ENCODE measurements around a stretch of chr13.

DNA sequence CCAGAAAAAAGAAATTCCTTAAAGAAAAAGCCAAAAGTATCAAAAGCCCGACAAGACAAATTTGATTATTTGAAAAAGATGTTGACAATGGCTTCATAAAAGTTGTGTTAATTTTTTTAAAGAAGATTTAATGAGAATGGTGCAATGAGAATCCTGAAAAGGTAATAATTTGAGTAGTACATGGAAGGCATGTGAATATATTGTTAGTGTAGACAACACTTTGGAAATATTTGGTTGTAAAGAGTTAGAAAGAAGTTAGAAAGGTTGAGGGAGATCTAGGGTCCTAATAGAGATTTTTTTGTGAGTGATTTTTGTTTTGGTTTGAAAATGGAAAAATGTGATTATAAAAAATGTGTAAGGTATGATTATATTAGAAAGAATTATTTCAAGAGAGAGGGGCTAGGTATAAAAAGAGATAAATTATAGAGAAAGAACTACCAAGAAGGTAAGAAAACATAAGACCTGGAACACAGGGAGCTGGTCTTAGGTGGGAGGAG, 643.3 kb upstream of the DAOA start:
- PRO-cap: no peak
- RAMPAGE, long total RNA, 4 experiments: no peak in any of the 4 experiments

- PRO-cap: no peak
- RAMPAGE, long total RNA, 4 experiments: no peak in any of the 4 experiments
These were observed 481.5 kb upstream of the DAOA start for GRCh38 chr13:104984124-104984953.

GRCh38 chr13:105920380-105920898, 454.6 kb downstream of the DAOA start:
- PRO-cap: unidirectional peak, plus-strand start at chr13:105920615
- RAMPAGE, long total RNA, 4 experiments: no peak in any of the 4 experiments

GRCh38 chr13:106096477-106096980, 438.9 kb downstream of the EFNB2 start:
- PRO-cap: bidirectional peak, plus-strand start at chr13:106096860, minus-strand start at chr13:106096702
- RAMPAGE, long total RNA, 4 experiments: start-site peak on the minus strand in 1 of 4 experiments, at chr13:106096702-106096732 at its widest, 10 reads per replicate

GRCh38 chr13:106151842-106152491, 383.5 kb downstream of the EFNB2 start:
- PRO-cap: no peak
- RAMPAGE, long total RNA, 4 experiments: no peak in any of the 4 experiments

- PRO-cap: no peak
- RAMPAGE, long total RNA, 4 experiments: no peak in any of the 4 experiments
These were observed 322.5 kb downstream of the EFNB2 start for GRCh38 chr13:106213026-106213296.

DNA sequence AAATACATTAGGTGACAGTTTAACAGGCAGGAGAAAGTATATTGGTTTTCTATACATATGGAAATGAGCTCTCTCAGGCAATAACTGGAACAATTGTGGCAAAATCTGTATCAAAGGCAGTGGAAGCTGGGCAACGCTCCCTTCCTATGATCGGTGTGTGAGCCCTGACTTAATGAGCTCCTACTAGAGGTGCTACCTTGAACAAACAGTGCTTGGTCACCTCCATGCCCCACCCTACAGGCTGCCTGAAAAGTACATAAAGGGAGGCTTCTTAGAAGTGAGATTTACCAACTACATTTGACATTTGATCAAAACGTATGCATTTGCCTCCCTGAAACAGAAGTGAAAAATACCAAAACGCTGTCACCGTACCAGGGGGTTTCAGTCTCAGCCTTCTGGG, 185.2 kb downstream of the EFNB2 start:
- PRO-cap: unidirectional peak, minus-strand start at position 159 of the sequence
- RAMPAGE, long total RNA, 4 experiments: no peak in any of the 4 experiments

DNA sequence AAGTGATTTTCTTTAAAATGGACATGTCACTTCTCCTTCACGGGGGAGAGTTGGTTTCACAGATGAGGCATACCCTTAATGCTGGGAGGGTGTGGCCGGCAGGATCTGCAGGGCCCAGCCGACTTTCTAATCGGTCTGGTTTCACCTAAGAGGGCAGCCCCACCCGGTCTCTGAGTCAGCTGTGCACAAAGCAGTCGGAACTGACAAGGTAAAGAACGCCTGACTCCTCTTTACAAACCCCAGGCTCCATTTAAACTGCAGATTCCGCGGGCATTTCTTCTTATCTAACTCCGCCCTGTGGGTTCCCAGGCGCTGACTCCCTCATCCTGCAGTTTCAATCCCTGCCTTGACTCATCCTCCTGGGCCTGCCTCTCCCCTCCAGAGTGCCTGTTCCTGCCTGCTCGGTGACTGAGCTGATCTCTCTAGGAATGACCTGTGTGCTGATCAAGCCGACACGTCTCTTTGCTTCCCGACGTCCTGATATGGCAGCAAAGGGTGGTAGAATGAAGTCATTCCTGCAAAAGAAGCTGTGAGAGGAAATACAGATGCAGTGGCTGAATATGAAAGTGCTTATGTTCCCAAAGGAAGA, 63.4 kb downstream of the EFNB2 start:
- PRO-cap: bidirectional peak, plus-strand start at position 425 of the sequence, minus-strand start at position 248 of the sequence
- RAMPAGE, long total RNA, 4 experiments: no peak in any of the 4 experiments

- PRO-cap: no peak
- RAMPAGE, long total RNA, 4 experiments: no peak in any of the 4 experiments
These were observed 52.1 kb upstream of the ARGLU1 start for GRCh38 chr13:106619964-106620455.

DNA sequence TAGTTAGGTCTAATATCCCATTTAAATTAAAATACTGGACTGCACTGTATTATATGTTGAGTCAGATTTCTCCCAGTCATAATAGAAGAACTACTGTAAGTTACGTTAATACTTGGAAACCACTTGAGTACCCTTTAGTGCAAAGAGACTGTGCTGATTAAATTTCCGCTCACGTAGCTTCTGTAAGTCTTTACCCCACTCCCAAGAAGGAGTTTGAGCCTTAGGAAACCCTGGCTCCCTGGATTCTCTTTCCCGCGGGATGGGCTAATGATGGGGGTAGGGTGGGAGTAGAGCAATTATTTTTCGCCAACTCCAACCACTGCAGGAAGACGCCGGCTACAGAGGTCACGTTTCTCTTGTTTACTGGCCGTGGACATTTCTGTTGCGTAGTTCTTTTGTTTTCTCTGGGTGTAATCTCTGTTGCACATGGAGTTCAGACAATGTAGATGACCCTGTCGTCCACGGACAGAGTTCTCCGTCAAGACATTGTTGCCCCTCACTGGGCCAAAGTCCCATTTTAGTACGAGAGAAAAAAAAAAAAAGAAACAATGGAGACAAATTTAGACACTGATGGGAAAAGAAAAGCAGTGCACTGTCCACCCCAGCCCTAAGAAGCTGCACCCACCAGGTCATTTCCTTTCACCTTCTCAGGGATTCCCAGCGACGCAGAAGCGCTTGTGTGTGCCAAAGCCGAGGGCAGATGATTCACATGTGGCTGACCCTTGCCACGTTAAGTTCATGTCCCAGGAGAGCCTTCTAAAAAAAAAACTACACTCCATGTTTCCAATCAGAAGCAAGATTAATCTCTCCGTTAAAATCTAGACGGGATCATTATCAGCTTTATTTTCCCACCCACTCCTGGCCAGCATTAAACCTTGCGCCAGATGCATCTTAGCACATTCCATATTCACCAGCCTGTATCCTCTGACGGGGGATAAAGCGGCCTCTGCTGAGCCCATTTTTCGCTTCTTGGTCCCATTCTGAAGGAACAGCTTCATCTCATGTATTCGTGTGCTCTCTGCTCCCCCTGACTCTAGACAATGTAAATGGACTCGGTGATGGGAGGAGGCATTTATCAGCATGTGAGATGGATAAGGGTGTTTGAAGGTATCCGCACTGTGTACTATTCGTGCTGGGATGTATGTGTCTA, 134.0 kb upstream of the ARGLU1 start:
- PRO-cap: no peak
- RAMPAGE, long total RNA, 4 experiments: no peak in any of the 4 experiments

GRCh38 chr13:108120090-108120919, 95.0 kb downstream of the LIG4 start:
- PRO-cap: no peak
- RAMPAGE, long total RNA, 4 experiments: no peak in any of the 4 experiments

GRCh38 chr13:108217297-108217683, 902 bp upstream of the ABHD13 start:
- PRO-cap: no peak
- RAMPAGE, long total RNA, 4 experiments: start-site peak on the minus strand in 1 of 4 experiments, at chr13:108217113-108217747 at its widest, 8 reads per replicate

GRCh38 chr13:108981331-108981807, 352.0 kb downstream of the MYO16 start:
- PRO-cap: no peak
- RAMPAGE, long total RNA, 4 experiments: no peak in any of the 4 experiments

GRCh38 chr13:109243525-109244378, 542.6 kb downstream of the IRS2 start:
- PRO-cap: no peak
- RAMPAGE, long total RNA, 4 experiments: no peak in any of the 4 experiments

DNA sequence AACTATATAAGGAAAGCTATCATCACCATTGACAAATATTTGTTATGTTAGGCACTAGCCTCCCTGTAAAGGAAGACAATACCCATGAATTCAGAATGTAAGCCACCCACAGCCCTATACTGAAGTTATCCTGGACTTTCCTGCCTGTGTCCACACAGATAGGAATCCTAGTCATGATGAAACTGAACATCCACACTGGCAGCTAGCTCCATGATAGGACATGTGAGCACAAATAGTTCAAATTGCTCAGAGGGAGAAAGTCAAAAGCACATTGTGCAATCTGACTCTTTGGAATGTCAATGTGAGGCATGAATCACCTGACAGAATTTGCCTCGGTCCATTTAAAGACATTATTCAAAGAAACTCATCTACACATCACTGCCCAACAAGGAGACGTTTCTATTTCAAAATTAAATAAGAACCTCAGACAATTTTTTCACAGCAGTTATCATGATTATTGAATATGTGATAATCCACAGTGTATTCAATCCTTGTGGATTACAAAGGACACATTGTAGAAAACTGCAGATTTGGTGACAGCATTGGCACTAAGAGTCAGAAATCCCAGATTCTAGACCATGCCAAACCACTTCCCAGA, 529.3 kb downstream of the IRS2 start:
- PRO-cap: no peak
- RAMPAGE, long total RNA, 4 experiments: no peak in any of the 4 experiments

- PRO-cap: no peak
- RAMPAGE, long total RNA, 4 experiments: no peak in any of the 4 experiments
These were observed 521.3 kb downstream of the IRS2 start for GRCh38 chr13:109264840-109265711.

DNA sequence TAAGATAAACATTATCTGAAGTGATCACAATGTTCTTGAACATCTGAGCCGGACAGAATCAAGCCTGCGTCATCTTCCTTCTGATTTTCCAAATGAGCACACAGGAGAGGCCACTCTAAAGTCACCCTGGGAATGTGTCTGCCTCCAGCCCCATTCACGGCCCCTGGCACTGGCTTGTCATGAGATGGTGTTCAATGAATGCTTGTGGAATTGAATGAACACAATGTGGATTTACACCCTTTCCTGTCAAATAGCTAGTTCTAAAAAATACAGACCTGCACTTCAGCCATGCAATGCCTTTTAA, 511.9 kb downstream of the IRS2 start:
- PRO-cap: no peak
- RAMPAGE, long total RNA, 4 experiments: no peak in any of the 4 experiments

- PRO-cap: no peak
- RAMPAGE, long total RNA, 4 experiments: no peak in any of the 4 experiments
These were observed 504.7 kb downstream of the IRS2 start for GRCh38 chr13:109281563-109282297.

DNA sequence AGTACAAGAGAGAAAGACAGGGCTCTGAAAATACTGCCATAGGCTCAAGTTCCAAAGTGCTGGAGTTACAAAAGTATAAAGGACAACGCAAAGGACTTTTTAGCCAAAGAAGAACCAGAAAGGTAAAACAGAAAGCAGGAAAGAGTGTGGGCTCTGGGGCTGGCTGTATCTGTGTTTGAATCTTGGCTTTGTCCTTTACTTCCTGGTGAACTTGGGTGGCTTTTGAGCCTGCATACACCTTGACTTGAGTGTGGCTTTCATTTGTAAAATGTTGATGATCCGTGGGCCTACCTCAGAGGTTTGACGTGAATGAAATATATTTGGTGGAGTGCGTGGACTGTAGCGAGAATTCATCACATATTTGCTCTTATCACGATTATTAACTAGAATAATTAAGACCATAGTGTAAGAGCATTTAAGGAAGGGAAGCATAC, 196.0 kb downstream of the IRS2 start:
- PRO-cap: no peak
- RAMPAGE, long total RNA, 4 experiments: no peak in any of the 4 experiments

DNA sequence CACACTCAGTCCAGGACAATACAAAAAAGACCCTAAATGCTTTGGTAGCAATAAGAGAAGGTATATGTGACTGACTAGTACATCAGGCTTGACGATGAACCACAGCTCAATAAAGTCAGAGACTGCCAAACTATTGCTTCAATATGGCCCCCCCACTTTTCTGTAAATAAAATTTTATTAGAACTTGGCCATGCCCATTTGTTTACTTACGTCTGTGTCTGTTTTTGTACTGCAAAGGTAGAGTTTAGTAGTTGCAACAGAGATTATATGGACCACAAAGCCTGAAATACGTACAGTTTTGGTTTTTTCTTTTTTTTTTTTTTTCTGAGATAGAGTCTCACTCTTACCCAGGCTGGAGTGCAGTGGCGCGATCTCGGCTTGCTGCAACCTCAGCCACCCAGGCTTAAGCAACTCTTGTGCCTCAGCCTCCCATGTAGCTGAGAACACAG, 136.6 kb downstream of the IRS2 start:
- PRO-cap: no peak
- RAMPAGE, long total RNA, 4 experiments: no peak in any of the 4 experiments

Data from transverse colon (tissue), 4 donors.